GM23338 (cell line): ENCODE measurements around a stretch of chr11.

DNA sequence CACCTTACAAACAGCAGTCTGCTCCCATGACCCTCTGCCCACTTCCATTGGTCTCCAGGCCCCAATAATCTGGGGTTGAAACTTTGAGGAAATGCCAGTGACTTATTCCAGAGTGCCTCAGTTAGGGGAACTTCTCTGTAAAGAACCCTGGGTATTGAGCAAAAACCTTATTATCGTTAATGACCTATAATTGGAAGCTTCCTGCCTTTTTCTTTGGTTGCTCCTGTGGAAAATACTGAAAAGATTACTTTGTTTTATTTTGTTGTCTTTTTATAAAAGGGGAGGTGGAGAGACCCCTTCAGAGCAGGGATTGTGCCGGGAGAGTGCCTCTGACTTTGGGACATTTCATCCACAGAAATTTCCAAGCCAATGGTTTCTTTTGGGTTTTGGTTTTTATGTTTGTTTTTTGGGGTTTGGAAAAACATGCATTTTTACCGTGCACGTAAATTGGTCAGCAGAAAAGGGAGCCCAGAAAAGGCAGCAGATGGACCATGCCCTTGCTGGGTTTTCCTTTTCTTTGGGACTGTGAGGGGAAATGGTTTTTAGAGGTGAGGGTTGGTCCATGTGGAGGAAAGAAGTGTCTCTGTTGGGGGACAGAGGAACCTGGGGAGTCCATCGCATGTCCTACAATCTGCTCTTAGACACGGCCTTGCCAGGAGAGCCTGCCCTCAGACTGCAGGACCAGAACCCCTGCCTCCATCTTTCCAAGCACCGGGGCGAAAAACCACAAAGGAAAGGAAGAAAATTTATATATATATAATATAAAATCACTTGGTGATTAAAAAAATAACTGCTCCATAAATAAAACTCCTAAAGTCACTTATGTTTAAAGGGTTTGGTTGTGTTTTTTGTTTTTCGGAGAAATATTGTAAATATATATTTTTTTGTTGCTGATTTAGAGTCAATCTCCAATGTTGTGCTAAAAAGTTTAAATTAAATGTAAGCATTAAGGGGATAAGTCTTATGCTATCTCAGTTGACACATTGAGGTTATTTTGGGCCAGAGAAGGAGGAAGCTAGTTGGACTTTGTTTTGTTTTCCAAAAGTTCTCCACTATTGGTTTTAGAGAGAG is 9.1 kb upstream of the GRK2 start:
- PRO-cap, result no peak
- RAMPAGE, long total RNA, result no peak

- PRO-cap, result no peak
- RAMPAGE, long total RNA, result no peak
Observed at GRCh38 chr11:67267217-67268002, 1.1 kb downstream of the GRK2 start.

GRCh38 chr11:67270077-67271151 is 4.1 kb downstream of the GRK2 start:
- PRO-cap, result bidirectional peak, plus-strand start at chr11:67270566, minus-strand start at chr11:67270407
- RAMPAGE, long total RNA, result no peak

DNA sequence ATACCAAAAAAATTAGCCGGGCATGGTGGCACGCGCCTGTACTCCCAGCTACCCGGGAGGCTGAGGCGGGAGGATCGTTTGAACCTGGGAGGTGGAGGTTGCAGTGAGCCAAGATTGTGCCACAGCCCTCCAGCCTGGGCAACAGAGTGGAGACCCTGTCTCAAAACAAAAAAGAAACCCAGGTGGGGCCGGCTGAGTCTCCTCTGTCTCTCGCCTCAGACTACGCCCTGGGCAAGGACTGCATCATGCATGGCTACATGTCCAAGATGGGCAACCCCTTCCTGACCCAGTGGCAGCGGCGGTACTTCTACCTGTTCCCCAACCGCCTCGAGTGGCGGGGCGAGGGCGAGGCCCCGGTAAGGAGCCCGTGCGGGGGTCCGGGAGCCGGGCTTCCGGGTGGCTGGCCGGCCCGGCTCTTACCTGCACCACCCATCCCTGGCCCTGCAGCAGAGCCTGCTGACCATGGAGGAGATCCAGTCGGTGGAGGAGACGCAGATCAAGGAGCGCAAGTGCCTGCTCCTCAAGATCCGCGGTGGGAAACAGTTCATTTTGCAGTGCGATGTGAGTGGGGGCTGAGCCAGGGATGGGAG is 4.4 kb upstream of the ANKRD13D start:
- PRO-cap, result no peak
- RAMPAGE, long total RNA, result no peak

DNA sequence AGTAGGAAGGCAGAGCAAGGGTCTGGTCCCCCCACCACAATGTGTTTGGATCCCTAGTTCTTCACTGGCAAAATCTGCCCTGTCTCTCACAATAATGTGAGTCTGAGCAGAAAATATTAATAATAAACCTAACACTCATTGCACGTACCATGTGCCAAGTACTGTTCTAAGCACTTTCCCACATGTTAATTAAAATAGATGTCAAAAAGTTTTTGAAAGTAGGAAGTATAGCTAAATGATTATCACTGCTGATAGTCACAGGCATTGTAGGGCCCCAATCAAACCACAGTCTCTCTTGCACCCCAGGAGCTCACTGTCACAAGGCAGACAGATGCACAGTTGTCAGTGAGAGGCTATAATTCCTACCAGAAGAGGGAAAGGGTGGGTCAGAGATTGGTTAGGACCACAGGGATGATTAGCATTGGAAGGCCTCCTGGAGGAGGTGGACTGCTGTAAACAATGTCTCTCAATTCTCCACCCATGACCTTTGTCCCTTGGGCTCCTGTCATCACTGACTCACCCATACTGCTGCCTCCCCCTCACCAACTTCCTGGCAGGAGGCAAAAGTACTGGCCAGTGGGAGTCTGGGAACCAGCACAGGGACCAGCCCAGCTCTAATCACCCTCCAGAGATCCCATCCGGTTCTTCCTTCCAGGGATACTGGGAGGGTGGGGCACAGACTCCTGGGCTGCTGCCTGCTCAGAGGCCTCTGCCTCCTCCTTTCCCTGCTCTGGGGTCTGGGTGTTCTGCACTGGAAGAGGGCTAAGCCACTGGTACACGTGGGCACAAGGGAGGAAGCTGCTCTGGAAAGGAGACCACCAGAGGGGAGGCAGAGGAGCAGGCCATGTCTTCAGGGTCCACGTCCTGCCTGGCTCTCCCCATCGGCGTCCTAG is 1.1 kb upstream of the POLD4 start:
- PRO-cap, result no peak
- RAMPAGE, long total RNA, result no peak

DNA sequence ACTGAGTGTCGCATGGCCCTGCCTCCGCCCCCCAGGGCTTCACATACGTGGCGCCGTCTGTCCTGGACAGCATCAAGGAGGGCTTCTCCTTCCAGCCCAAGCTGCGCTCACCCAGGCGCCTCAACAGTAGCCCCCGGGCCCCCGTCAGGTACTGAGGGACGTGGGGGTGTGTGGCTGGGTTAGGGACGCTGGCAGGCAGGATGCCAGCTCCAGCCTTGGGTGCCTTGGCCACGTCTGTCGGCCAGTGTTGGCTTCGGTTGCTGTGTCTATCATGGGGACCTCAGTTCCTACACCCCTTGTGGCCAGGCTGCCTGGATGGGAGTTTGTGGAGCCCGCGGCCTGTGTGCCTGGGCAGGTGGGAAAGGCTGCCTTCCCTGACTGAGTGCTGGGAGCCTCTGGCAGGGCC is 2.9 kb downstream of the PTPRCAP start:
- PRO-cap, result no peak
- RAMPAGE, long total RNA, result no peak

DNA sequence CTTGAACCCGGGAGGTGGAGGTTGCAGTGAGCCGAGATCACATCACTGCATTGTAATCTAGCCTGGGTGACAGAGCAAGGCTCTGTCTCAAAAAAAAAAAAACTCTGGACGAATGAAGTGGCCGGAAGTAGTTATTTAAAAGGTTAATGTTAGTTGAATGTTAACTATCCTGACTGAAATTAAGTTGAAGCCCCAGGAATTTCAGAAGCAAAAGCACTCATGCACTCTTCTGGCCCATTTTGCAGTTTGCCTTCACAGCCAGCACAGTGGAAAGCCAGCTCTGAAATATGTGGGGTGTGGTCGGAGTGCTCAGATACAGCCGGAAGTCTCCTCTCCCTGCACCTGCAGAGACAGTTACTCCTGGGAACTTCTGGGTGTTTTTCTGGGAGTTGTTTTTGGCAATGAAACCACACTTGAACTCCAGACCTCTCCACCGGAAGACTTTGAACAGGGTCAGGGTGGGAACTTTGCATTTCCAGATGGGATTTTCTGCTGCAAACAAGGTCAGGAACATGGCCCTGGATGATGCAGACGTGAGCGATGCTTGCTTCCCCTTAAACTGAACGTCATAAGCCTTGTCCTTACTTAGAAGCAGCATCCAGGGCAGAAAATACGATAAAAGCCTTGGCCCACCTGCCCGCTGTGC is 21.4 kb upstream of the CABP2 start:
- PRO-cap, result no peak
- RAMPAGE, long total RNA, result no peak

GRCh38 chr11:67581310-67581987 is 2.2 kb upstream of the GSTP1 start:
- PRO-cap, result bidirectional peak, plus-strand start at chr11:67581653, minus-strand start at chr11:67581614
- RAMPAGE, long total RNA, result no peak

GRCh38 chr11:67628759-67629269 is 923 bp downstream of the NUDT8 start:
- PRO-cap, result no peak
- RAMPAGE, long total RNA, result no peak

DNA sequence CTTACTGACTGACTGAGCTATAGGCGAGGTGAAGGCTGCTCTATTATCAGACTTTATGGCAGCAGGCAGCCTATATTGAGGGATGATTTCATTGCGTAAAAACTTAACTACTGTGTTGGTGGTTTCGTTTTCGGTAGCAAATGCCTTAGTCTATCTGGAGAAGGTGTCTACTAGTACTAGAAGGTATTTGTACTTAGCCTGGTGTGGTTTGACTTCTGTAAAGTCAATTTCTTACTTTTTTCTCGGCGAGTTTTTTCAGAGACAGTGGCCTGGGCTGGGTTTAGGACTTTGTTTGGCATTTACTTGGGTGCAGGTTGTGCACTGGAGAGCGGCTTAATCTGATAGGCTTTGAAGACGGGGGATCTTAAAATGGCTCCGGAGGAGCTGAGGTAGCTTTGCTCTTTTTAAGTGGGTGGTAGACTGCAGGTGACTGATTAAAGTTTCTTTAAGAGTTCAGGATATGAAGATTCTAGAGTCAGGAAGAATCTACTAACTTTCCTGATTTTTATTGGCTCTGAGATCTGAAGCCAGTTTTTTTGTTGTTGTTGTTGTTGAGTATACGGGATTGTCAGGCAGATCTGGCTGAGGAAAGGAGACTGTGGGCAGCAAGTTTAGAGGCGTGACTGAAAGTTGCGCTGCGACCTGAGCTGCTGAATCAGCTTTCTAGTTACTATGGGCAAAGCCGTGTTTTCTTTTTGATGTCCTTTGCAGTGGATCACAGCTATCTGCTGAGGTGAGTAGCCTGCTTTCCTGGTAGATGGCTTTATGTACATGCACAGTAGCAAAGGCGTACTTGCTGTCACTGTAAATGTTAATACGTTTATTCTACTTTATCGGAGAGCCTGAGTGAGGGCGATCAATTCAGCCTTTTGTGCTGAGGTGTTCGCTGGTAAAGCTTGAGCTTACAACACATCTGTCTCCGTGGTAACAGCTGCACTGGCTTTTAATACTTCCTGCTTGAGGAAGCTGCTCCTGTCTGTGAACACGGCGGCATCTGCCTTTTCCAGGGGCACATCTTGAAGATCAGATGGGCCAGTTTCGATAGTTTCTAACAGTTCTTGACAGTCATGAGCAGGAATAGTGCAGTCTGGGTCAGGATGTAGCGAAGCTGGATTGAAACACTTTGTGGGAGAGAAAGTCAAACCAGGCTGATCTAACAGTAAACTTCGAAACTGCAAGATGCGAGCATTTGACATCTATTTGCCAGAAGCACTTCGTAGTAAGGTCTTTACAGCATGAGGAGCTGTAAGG is 119.2 kb downstream of the UNC93B1 start:
- PRO-cap, result no peak
- RAMPAGE, long total RNA, result no peak

- PRO-cap, result bidirectional peak, plus-strand start at chr11:67955659, minus-strand start at chr11:67955544; unidirectional peak, minus-strand start at chr11:67955805; unidirectional peak, minus-strand start at chr11:67955822
- RAMPAGE, long total RNA, result no peak
Observed at GRCh38 chr11:67955359-67956011, 48.4 kb downstream of the UNC93B1 start.

GRCh38 chr11:67997374-67998057 is 6.4 kb downstream of the UNC93B1 start:
- PRO-cap, result no peak
- RAMPAGE, long total RNA, result no peak

GRCh38 chr11:68041032-68042088 is 2.5 kb downstream of the TCIRG1 start:
- PRO-cap, result no peak
- RAMPAGE, long total RNA, result no peak

DNA sequence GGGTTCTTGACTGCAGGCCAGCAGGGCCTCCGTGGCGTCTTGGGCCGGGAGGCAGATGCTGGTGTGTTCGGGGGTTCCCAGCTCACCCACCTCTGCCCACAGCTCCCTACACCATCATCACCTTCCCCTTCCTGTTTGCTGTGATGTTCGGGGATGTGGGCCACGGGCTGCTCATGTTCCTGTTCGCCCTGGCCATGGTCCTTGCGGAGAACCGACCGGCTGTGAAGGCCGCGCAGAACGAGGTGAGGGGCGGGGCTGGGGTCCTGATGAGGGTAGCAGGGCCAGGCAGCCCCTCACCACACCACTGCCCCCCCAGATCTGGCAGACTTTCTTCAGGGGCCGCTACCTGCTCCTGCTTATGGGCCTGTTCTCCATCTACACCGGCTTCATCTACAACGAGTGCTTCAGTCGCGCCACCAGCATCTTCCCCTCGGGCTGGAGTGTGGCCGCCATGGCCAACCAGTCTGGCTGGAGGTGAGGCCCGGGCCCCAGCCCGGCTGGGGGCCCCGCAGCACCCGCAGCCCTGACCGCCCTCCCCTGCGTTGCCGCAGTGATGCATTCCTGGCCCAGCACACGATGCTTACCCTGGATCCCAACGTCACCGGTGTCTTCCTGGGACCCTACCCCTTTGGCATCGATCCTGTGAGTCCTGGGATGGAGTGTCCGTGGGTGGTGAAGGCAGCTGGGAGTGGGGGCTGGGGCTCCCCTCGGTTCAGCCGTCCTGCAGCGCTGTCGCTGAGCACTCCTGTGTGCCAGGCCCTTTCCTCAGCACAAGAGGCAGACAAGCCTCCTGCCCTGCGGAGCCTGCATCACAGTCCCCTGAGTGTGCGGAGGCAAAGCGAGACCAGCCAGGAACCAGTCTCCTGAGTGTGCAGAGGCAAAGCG is 8.7 kb downstream of the TCIRG1 start:
- PRO-cap, result no peak
- RAMPAGE, long total RNA, result no peak

GRCh38 chr11:68061388-68062294 is 22.8 kb downstream of the TCIRG1 start:
- PRO-cap, result no peak
- RAMPAGE, long total RNA, result no peak

DNA sequence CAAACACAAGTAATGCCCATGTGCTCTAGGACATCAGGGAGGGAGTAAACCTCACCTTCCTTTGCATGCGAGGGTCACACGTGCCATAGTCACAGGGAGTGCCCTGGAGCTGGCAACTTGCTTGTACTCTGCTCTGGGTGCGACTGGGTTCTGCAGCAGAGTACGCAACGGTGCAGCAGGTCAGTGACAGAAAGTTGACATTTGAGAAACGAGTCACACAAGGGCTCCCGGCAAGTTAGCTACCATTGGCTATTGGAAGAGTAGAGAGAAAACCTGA is 32.6 kb upstream of the CHKA start:
- PRO-cap, result no peak
- RAMPAGE, long total RNA, result no peak

GRCh38 chr11:68189714-68190289 is 23.3 kb downstream of the KMT5B start:
- PRO-cap, result no peak
- RAMPAGE, long total RNA, result no peak

DNA sequence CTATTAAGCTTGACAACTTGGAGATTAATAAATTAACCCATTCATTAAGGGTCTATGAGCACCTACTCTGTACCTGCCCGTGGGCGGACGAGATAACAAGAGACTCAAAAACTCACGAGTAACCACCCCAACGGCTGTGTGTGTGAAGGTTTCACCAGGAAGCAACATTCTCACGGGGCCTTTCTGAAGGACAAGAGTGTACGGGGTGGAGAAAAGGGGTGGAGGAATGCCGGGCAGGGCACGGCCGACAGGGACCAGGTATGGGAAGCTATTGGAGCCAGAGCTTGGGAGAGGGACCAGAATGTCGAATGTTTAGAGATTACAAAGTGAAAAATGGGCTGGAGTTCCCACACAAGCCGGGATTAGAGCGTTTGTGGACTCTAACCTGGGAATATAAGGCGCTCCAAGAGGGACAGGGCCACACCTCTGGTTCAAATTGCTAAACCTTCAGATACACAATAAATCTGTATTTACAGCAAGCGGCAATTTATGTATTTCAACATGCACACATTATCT is 1.5 kb downstream of the KMT5B start:
- PRO-cap, result no peak
- RAMPAGE, long total RNA, result no peak

DNA sequence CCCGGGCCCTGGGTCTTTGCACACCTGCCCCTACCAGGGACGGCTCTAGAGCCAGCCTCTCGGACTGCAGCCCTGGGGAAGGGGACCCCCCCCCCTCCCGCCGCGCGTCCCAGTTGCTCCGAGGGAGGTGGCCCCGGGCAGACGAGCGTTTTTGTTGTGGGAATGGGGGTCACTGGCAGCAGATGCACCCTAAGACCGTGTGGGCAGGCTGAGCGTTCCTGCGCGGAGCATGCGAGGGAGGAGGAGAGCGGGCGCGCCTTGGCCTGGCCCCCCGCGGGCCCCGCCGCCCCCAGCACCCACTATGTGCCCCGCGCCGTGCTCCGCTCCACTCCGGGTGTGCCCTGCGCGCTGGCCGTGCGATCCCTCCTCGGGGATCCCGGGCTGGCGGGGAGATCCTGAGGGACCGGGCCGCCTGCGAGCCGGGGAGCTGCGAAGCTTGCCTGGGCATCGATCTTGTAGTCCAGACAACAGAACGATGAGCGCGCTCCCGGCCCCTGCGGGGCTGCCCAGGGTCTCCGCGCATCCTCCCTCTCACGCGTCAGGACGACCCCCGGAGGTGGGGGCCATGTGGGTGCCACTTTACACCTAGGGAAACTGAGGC is 1.1 kb upstream of the KMT5B start:
- PRO-cap, result bidirectional peak, plus-strand start at position 140 of the sequence, minus-strand start at position 156 of the sequence; bidirectional peak, plus-strand start outside the sequence, minus-strand start at position 460 of the sequence
- RAMPAGE, long total RNA, result no peak

GRCh38 chr11:68251669-68252198 is 20.0 kb downstream of the C11orf24 start:
- PRO-cap, result no peak
- RAMPAGE, long total RNA, result no peak